Glomerular endothelial cell (primary cell): ENCODE data around the genes DMRTB1 and DIO1.

- RAMPAGE, long total RNA = no peak
Measured at GRCh38 chr1:52913002-52913464, 8.5 kb downstream of the ECHDC2 start.

GRCh38 chr1:53218644-53219191, 1.7 kb downstream of the CZIB start:
- RAMPAGE, long total RNA = no peak

DNA sequence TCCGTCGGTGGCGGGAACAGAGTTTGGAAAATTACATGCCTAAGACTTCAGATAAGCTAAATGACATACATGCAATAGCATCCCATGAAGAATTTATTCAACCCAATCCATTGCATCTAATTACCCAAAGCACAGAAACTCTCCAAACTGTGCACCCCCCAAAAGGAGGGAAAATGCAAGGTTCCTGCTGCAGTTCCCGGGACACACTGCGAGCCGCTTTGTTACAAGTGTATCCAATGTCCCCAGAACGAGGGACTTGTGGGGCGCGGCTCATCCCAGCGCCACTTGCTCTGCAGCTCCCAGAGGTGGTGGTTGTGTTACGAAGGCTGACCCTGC, at the start of gene DMRTB1:
Gene DMRTB1 (plus strand): TSS at position 284 of the 336 bp plus-strand sequence.
- RAMPAGE, long total RNA = no peak

DNA sequence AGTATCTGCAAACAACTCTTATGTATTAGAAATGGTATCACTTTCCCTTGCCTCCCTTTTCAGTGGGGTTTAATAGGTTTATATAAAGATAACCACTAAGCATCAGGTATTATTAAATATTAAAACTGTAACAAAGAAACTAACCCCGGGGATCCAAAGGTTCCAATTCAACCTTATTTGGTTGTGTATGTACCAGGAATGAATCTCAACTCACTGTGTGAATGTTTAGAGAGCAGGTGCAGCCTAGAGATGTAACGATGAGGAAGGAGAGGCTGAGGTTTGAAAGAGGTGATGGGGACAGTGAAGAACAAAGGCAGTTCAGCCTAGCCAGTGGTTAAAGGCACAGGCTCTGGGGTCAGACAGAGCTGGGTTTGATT, 579 bp downstream of the YIPF1 start:
- RAMPAGE, long total RNA = no peak

GRCh38 chr1:53893930-53894503, at the start of gene DIO1:
Gene DIO1, plus strand, starts transcription at chr1:53894187.
- RAMPAGE, long total RNA = no peak

- RAMPAGE, long total RNA = no peak
Measured at GRCh38 chr1:54058831-54059157, 5.4 kb downstream of the TCEANC2 start.

DNA sequence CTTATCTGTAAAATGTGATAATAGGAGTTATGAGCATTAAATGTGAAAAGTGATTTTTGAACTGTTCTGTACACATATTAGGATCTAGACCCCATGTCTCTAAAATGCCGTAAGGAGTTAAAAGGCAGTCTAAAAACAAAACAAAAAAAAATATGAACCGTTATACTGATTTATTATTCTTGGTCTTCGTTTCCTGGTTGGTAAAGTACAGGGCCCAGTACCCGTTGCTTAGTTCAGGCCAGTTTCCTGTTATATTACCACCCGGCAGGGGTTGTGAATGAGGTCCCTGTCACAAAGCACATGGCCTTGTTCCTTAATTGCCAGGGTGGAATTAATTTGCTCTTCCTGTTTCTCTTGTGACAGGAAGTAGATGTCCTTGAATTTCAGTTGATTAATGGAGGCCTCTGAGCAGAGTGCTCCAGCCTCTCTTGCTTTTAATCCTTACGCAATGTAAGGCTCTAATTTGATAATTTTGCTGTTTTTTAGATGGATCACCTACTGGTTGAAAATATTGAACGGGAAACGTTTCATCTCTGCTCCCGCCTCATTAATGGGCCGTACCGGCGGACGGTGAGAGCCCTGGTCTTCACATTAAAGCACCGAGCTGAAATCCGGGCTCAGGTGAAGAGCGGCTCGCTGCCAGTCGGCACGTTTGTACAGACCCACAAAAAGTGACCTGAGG, 42.5 kb downstream of the TCEANC2 start:
- RAMPAGE, long total RNA = no peak

DNA sequence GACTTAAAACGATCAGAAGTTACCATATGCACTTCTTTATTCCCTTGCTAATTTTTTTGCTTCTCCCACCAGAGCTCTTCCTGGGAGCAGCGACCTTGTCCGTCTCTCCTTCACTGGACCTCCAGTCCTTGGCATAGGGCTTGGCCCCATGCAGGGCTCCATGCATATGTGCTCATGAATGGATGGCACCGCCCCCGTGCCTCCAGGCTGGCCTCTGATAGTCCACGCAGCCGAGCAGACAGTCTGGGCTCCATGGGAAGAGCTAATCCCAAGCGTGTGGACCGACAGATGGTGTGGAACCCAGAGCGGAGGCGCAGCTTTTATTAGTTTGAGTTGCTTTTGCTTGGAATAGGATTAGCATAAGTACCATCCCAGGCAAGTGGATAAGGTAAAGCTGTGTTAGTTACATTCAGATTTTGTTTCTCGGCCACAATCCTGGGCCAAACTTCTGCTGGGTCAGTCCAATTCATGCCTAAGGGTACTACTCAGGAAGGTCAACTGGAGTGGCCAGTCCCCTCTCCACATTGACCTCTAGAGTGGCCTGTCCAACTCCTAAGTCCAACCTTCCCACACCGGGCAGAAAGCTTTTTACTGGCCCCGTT, 41.7 kb downstream of the CDCP2 start:
- RAMPAGE, long total RNA = no peak

GRCh38 chr1:54124492-54124981, 28.3 kb downstream of the CDCP2 start:
- RAMPAGE, long total RNA = no peak

DNA sequence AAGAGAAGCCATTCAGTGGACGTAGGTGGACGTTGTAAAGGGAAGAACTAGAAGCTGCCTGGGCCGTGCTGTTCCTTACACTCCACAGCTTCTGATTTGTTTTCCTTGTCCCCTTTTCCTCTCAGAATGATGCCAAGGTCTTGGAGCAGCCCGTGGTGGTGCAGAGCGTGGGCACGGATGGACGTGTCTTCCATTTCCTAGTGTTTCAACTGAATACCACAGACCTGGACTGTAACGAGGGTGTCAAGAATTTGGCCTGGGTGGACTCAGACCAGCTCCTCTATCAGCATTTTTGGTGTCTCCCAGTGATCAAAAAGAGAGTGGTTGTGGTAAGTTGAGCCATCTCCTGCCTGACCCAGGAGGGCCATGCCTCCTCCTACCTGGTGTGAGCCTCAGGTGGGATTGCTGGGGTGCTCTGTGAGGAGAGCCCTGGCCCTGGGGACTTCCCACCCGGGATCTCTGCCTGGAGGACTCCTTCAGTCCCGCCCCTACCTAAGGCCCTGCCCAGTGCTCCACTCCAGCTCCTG, 16.1 kb downstream of the MRPL37 start:
- RAMPAGE, long total RNA = no peak

- RAMPAGE, long total RNA = no peak
Measured at GRCh38 chr1:54272827-54273771, 73.1 kb downstream of the MRPL37 start.

DNA sequence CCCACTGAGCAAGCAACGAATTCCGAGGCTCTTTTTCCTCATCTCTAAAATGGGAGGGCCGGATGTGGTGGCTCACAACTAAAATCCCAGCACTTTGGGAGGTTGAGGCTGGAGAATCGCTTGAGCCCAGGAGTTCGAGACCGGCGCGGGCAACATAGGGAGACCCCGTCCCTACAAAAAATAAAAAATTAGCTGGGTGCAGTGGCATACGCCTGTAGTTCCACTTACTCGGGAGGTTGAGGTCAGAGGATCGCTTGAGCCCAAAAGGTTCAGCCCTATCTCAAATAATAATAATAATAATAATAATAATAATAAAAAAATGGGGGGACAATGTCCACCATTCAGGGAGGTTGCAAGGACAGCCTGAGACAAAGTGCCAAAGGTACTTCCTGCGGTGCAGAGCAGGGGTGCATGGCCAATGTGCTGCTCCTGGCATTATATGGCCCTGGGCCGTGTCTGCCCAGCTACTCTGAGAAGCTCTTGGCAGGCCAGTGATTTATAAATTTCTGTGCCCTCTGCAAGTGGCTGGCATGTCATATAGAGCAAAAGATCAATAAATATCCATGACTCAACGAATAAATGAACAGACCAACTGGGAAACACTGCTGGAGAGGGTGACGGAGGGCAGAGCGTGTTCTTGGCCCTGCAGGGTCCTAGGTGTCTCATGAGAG, 81.9 kb downstream of the MRPL37 start:
- RAMPAGE, long total RNA = no peak

GRCh38 chr1:54289903-54290459, 90.0 kb downstream of the MRPL37 start:
- RAMPAGE, long total RNA = no peak

DNA sequence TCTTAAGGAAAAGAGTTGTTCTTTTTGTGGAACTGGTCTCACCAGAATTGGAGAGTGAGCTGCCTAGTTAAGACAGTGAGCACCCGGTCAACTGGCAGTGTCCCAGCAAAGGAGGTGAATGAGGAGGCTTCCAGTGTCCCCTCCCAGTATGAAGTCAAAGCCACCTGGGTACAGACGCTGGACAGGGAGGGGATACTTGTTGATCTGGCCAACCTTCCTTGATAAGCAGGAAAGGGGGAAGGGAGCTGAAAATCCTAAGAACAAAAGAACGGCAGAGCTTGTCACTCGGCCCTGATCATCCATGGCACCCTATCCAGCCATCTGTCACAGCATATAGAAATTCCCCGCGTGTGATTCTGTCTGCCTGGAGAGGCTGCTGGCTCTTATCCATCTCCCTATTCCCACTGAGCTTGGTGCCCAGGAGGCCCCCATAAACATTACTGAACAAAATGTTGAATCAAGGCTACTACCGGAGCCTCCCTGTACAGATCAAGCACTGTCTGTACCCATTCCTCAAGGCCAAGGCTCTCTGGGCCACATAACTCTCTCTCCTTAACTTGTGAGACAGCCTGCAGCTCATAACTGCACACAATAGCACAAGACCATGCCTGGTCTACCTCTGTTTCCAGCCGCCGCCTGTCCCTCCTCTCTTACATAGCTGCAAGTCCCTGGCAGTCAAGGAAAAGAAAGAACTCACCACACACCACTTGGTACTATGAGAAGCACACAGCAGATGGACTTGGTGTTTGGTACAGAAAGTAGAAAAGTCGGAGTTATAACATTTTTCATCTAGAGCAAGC, 114.9 kb downstream of the MRPL37 start:
- RAMPAGE, long total RNA = no peak

- RAMPAGE, long total RNA = no peak
Measured at GRCh38 chr1:54354368-54354697, 154.4 kb downstream of the MRPL37 start.

DNA sequence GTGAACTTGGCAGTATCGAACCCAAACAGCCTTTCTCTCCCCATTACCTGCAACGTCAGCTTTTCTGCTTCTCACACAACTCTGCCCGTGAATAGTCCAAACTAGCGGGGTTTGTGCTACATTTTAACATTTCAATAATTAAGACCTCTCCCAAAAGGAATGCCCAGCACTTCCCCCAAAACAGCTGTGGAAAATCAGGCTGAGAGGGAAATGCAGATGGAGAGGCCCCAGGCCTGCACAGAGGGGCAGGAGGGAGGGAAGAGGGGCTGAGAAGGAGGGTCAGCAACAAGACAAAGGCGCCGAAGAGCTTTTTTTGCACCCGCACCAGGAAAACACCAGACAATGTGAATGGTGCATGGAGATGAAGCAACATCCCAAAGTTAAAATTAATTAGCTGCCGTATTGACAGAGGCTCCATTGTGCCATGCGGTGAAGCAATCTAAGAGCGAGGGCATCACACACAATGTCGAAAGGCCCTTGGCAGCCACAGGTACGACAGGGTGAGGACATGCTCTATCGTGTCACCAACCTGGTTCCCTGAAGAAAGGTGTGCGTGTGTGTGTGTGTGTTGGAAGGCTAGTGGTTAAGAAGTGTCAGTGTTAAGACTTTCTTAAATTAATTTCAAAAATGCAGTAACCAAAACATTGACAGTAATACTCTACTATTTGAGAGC, 165.0 kb downstream of the MRPL37 start:
- RAMPAGE, long total RNA = no peak

DNA sequence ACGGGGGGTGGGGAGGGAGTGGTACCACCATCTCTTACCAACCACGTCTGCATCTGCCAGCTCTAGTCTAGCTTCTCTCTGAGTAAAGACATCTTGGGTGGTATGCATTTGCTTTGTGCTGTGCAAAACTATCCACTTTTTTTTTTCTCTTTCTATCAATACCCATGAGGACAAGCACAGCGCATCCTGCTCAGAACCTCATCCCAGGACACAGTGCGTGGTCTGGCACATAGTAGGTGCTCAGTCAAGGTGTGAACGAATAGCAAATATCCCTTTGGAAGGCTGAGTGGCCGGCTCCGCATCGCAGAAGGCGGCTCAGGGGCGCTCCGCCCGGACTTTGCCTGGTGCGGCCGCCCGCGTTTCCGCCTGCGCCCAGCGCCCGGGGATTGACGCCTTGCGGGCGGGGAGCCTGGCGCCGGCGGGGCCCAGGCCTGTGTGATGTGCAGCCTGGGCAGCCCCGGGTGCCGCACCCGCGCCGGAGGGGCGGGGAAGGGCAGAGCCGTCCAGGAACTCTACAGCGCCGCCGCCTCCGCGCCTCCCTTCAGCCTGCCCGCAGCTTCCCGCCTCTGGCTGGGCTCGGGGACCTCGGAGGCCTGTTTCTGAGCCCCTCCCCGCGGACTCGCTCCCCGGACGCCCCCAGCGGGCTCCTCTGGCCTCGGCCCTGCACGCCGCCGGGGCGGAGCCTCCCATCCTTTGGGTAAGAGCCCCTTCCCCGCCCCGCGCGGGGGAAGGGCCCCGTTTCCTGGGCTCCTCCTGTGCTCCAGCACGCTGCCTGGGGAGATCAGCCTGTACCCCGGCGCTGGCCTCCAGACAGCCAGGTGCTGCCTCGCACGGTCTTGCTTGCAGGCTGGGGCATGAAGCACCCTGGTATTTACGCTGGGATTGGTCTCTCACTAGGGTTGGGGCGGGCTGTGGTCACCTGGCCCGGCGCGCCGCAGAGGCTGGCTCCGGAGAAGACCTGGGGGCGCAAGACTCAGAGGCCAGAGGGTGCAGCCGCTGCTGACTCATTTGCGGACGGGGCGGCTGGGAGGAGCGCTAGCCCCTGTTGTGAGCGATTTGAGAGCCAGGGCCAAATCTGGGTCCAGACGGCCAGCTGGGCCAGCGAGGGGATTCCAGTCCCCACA, 5.9 kb upstream of the ACOT11 start:
- RAMPAGE, long total RNA = no peak

- RAMPAGE, long total RNA = no peak
Measured at GRCh38 chr1:54763900-54764387, 379 bp downstream of the PARS2 start.

- RAMPAGE, long total RNA = no peak
Measured at GRCh38 chr1:54804562-54805190, 1.2 kb upstream of the LEXM start.

DNA sequence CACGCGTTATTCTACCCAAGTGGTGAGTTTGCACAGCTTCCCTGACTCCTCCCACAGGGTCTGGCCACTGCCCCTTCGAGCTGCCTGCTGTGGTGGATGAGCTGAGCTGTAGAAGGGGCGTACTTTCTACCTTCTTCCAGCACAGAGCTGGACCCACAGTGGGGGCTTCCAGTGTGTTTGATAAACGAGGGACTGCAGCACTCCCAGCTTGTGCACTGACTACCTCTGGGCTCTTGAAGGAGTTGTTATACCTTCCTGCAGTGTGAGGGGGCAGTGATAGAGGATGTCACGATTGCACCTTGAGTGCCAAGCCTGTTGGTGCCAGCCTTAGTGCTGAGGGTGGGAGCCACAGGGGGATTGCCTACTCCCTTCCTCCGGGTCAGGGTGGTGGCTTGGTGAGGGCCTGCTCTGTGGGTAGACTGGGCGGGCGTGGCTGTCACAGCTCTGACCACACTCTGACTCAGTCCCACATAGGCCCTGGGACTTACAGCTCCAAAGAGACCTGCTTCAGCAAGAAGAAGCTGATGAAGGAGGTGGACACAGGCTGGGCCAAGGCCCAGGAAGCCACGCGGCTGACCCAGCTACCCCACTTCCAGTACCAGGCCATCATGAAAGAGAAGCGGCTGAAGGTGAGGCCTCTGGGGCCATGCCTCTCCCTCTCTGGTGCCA, 1.3 kb downstream of the LEXM start:
- RAMPAGE, long total RNA = no peak